ENCODE data around the genes INO80 and VPS39.

DNA sequence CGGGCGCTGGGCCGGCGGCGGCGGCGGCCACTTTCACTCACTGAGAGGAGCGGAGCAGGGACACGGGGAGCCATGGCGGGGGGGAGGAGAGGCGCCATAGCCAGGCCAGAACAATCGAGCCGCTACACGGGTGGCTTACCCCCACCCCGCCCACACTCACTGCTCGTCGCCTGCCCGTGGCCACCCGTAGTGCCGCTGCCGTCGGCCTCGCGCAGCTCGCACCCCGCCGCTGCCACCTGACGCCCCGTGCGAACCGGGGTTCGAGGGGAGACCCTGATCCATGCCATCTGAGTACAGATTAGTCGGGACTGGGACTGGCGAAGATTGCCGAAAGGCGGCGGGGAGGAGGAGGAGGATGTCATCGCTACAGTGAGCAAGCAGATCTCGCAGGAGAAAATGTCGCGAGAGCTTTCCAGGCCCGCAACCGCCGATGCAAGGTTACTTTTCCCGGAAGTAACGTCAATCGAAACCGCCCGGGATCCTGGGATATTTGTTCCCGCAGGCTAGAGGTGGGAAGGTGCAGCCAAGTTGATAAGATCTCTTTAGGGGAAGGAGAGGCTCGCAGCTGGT, at the start of gene INO80:
Gene INO80 (minus strand): TSS at position 98 of the 570 bp plus-strand sequence.
- PRO-cap, result bidirectional peak, plus-strand start at position 30 of the sequence, minus-strand start at position 39 of the sequence; bidirectional peak, plus-strand start at position 493 of the sequence, minus-strand start at position 300 of the sequence
CAGE:
- cytosol, long polyA plus RNA, result no peak
- long polyA plus RNA, result no peak
- nucleus, long polyA plus RNA, result no peak

DNA sequence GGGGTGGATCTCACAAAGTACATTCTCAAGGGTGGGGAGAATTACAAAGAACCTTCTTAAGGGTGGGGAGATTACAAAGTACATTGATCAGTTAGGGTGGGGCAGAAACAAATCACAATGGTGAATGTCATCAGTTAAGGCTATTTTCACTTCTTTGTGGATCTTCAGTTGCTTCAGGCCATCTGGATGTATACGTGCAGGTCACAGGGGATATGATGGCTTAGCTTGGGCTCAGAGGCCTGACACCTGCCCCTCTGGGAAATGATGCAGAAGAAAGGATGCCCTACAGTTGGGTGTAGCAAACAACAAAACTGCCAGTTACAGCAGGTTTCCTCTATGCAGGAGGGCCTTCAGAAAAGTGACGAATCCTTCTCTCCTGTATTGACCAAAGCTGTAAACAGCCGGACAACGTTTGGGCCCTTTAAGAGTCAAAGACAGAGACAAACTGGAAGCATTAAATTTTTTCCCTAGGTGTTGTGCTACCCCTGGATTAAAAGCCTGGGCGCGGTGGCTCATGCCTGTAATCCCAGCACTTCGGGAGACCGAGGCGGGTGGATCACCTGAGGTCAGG, 49.4 kb downstream of the OIP5 start:
- PRO-cap, result no peak
CAGE:
- cytosol, long polyA plus RNA, result no peak
- long polyA plus RNA, result no peak
- nucleus, long polyA plus RNA, result no peak

DNA sequence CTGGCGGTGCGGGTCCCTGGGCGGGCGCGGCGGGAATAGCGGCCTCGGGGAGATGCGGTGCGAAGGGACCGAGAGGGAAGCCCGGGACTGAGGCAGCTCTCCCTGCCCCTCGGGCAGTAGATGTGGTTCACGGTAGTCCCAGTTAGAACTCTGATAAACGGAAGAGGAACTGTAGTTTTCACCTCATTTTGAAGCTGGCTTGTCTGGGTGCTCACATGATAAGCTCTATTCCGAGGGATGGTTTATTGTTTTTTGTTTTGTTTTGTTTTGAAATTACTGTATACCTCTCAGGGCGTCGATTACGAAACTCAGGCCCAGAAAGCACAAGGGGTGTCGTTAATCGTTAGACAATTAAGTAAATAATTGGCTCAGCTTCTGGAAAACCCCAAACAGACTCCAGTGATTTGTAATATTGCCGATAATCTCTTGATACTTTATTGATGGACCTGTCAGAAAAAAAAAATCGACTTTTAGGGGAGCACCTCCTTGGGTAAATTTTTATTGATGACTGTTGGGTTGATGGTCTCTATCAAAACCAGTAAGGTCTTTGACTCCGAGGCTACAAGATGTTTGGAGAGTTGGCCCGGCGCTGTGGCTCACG, 478 bp downstream of the NUSAP1 start:
- PRO-cap, result no peak
CAGE:
- cytosol, long polyA plus RNA, result no peak
- long polyA plus RNA, result no peak
- nucleus, long polyA plus RNA, result no peak

DNA sequence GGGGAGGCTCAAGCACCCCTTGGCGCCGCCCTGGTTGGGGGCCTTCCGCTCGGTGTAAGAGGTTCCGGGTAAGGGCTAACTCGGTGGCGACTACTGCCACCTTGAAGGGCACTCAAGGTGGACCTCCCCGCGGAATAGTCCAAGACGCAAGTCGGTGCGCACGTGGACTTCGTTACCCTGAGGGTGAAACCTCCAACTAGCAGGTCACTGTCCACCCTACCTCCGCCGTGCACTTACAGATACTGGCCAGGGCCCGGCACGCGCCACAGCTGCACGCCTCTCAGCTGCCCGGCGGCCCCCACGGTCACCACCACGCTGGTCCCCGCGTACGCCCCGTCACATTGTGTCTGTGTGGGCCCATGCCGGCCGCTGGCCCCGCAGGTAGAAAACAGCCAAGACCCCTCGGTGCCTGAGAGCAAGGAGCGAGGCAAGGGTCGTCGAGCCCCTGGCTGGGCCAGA, 1.1 kb downstream of the LTK start:
- PRO-cap, result no peak
CAGE:
- cytosol, long polyA plus RNA, result no peak
- long polyA plus RNA, result no peak
- nucleus, long polyA plus RNA, result no peak

- PRO-cap, result no peak
CAGE:
- cytosol, long polyA plus RNA, result no peak
- long polyA plus RNA, result no peak
- nucleus, long polyA plus RNA, result no peak
These were observed 395 bp downstream of the TYRO3 start for GRCh38 chr15:41559418-41559796.

GRCh38 chr15:41669363-41670106, 104.7 kb upstream of the MAPKBP1 start:
- PRO-cap, result no peak
CAGE:
- cytosol, long polyA plus RNA, result no peak
- long polyA plus RNA, result no peak
- nucleus, long polyA plus RNA, result no peak

- PRO-cap, result no peak
CAGE:
- cytosol, long polyA plus RNA, result no peak
- long polyA plus RNA, result no peak
- nucleus, long polyA plus RNA, result no peak
These were observed 16.9 kb downstream of the MAPKBP1 start for GRCh38 chr15:41790877-41791795.

DNA sequence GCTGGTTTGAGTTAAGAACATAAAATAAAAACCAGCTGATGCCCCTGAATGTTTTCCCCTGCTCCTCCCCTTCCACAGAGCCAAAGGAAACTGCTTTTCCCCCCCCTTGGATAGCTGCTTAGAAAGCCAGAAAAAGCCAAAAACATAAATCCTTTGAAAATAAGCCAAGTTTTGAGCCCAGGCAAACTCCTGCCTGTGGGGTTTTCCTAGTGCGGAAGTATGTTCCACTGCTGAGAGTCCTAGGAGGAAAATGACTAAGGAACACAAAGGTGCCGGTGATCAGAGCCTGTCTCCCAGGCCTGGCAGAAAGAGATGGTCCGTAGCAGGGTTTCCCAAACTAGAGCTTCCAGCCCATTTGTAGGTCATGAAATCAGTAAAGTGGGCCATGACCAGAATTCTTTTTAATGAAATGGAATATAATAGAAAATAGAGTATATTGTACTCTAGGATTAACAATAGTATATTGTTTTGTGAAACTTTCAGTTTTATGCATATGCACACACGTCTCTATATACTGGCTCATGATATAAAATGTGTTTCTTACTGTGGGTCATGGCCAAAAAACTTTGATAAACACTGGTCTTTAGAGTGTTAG, 22.3 kb downstream of the MAPKBP1 start:
- PRO-cap, result no peak
CAGE:
- cytosol, long polyA plus RNA, result no peak
- long polyA plus RNA, result no peak
- nucleus, long polyA plus RNA, result no peak

DNA sequence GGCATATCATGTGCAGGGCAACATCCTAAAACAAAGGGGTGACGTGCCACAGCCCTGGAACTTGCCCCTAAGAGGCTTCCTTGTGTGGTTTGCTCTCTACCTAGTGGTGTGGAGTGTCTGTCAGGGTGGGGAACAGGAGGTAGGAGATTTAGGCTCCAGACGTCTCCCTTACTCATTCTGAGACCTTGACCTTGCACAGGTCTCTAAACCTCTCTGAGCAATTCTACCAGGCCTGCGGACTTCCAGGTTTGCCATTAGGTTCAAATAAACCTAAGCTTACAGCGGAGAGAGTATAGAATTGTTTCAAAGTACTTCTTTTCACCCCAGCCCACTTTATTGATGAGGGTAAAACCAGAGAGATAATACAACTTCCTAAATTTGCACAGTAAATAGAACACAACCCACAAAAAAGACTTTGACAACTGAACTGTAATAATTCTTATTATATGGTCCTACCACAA, 25.1 kb downstream of the EHD4 start:
- PRO-cap, result no peak
CAGE:
- cytosol, long polyA plus RNA, result no peak
- long polyA plus RNA, result no peak
- nucleus, long polyA plus RNA, result no peak

DNA sequence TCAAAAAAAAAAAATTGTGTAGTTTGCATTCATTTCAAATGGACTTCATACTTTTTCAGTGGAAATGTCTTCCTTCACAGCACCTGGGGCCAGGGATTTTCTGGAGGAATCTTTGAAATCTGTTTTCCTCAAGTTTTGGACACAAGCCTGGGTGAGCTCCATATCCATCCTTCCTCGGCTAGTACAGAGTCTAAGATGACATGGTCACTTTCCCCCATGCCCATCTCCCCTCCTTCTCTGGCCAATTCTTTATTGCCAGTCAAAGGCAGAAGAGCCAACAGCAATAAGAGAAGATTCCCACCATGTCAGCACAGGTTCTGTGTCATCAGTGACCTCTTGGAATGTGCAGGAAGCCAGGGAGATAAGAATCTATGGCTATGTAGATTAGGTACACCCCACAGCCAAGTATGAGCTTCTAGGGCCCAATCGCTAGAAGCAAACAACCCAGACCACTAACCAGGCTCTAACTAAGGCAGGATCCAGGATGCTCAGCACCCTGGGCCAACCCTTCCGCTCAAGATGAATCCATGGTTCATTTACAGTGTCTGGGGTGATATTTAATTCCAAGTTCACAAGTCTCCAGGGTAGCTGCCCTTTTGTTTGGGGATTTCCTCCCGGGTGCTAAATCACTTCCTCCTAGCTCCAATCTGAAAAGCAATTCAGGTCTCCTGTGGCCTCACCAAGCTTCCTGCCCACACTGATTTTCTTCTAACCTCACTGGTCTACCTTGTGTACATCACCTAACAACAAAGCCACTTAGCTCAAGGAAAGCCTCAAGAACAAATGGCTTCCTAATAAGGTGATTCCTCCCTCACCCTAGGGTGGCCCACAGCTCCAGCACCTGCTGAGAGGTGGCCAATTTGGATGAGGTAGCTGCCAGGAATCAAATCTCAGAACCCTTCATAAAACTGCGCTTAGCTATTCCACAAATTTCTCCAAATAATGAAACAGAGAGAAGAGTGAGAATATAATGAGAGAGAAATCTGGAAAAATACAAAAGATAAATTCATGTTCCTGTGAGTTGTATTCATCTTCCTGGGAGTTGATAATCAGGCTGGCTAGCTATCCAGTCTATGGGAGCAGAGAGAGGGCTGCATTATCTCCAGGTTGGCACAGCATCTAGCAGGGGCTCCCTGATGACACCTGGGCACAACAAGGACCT, 2.4 kb downstream of the EHD4 start:
- PRO-cap, result no peak
CAGE:
- cytosol, long polyA plus RNA, result no peak
- long polyA plus RNA, result no peak
- nucleus, long polyA plus RNA, result no peak

- PRO-cap, result no peak
CAGE:
- cytosol, long polyA plus RNA, result no peak
- long polyA plus RNA, result no peak
- nucleus, long polyA plus RNA, result no peak
These were observed 2.4 kb upstream of the EHD4 start for GRCh38 chr15:41974715-41975141.

DNA sequence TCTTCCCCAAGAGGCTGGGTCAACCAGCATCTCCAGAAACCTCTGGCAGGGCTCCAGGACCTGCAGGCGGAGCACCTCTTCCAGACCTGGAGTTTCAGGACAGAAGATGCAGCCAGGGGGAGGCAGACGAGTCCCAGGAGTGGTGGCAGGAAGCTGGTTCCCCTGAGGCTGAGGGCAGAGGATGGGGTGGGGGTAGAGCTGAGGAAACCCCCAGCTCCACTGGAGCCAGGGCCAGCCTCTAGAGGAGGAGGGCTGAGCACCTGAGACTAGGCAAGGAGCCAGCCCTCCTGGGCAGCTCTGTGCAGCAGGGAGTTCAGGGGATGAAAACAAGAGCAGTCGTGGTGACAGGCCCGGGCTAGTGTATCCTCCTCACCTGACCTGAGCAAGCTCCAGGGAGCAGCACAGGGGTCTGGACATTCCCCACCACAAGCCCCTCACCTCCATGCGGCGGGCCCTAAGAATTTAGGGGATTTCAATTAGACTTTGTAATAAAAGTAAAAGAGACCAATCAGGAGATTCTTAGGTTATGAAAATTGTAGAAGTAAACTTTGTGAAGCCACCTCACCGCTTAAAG, 369 bp upstream of the PLA2G4D start:
- PRO-cap, result no peak
CAGE:
- cytosol, long polyA plus RNA, result no peak
- long polyA plus RNA, result no peak
- nucleus, long polyA plus RNA, result no peak

DNA sequence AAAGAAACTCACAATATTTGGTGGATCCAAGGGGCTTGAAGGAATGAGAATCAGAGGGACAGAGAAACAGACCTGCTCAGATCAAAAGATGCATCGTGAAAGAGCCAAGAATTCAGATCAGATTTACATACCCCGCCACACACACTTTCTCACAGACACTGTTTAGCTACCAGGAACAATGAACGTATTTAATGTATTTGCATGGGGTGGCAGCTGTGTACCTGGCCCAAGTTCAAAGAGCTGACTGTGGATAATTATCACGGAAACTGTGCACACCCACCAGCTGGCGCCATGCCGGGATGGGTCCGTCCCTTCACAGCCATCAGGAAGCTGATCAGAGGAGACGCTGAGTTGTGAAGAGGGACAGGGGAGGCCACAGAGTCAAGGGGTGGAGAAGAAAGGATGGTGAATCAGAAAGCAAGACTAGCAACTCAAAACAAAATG, 13.0 kb upstream of the PLA2G4D start:
- PRO-cap, result no peak
CAGE:
- cytosol, long polyA plus RNA, result no peak
- long polyA plus RNA, result no peak
- nucleus, long polyA plus RNA, result no peak

DNA sequence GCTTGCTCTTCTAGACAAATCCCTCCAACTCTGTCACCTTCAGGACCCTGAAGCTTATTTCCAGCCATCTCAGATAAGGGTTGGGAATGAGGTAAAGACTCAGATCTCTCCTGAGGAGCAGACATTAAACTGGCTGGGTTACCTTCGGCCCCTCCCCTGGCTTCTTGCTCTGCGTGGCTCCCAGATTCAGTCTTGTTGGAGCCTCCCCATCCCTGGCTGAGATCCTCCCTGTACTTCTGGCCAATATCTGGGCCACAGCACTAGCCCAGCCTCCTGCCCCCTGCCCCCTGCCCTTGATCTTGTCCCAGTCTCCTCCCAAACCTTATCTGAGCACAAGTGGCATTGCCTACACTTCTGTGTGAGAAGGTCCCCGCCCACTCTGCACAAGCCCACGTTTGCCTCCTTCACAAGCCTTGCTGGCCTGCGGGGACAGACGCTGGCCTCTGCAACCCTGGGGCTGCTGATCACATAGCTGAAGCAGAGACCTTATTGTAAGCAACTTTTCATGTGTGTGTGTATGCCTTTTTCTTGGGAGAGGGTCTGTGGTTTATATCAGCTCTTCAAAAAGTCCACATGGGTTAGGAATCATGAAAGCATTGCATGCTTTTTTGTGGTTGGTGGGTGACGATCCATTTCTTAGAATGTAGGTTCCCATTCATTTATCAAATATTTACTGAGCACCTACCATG, 16.8 kb downstream of the PLA2G4F start:
- PRO-cap, result no peak
CAGE:
- cytosol, long polyA plus RNA, result no peak
- long polyA plus RNA, result no peak
- nucleus, long polyA plus RNA, result no peak

GRCh38 chr15:42207634-42208767, at the start of gene VPS39:
Gene VPS39, minus strand, starts transcription at chr15:42208304.
- PRO-cap, result bidirectional peak, plus-strand start at chr15:42208401, minus-strand start at chr15:42208316
CAGE:
- cytosol, long polyA plus RNA, result start-site peak on the minus strand at chr15:42208277-42208292, 30 and 90 reads in 2 replicates
- long polyA plus RNA, result start-site peak on the minus strand at chr15:42208280-42208292, 37 and 38 reads in 2 replicates
- nucleus, long polyA plus RNA, result start-site peak on the minus strand at chr15:42208280-42208292, 35 and 112 reads in 2 replicates

DNA sequence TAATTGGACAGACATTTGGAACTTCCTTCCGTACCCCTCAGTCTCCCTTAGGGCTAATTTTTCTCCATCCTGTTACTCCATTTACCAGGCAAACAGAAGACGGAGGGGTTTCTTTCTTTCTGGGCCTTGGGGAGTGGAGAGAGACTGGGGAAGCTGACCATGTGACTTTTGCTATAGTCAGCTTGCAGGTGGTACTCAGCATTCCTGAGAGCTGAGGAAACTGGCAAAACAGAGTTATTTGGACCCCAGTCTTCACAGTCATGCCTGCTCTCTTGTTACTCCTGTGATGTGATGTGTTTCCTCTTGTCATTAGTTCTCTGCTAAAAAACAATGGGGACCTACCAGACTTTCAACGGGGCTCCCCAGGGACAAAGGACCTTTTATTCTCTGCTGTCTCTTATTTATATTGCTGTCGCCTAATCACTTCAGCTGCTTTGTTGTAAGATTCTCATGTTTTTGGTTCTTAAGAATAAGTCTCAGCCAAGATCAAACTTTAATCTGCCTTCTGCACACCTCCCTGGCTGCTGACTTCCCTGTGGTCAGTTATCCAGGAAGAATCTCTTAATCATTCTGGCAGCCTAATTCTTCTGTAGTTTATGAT, 8.7 kb downstream of the STARD9 start:
- PRO-cap, result no peak
CAGE:
- cytosol, long polyA plus RNA, result no peak
- long polyA plus RNA, result no peak
- nucleus, long polyA plus RNA, result no peak

DNA sequence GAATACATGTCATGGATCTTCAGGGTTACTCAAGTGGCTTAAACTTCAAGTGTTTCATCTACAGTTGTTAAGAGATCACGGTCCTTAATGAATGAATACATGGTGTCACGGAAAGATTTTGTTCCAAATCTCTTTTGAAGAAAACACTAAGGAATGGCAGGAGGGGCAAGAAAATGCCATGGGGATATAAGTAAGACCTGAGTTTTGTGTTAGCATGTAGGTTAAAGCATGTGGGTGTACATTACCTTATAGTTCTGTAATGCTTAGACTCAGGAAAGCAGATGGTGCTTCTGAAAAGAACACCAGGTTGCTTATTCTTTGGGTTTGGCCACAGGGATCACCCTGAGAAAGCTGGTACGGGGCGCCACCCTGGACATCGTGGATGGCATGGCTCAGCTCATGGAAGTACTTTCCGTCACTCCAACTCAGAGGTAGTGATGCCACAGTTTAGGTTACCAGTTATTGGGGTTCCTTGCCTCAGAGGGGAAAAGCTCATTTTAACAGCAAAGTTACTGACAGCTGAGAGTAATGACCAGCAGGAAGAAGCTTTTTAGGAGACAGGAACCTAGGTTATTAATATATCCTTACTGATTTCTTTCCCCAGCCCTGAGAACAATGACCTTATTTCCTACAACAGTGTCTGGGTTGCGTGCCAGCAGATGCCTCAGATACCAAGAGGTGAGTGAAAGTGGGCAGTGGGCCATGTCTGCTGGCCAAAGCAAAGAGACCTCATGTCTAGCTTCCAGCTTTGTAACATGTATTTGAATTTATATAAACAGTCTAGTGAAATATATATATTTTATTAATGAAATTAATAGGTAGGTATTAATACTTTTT, 4.7 kb downstream of the CCNDBP1 start:
- PRO-cap, result no peak
CAGE:
- cytosol, long polyA plus RNA, result no peak
- long polyA plus RNA, result no peak
- nucleus, long polyA plus RNA, result no peak

- PRO-cap, result no peak
CAGE:
- cytosol, long polyA plus RNA, result no peak
- long polyA plus RNA, result no peak
- nucleus, long polyA plus RNA, result no peak
These were observed 8.7 kb downstream of the TGM7 start for GRCh38 chr15:43293206-43293843.

- PRO-cap, result no peak
CAGE:
- cytosol, long polyA plus RNA, result no peak
- long polyA plus RNA, result no peak
- nucleus, long polyA plus RNA, result no peak
These were observed 539 bp downstream of the ZSCAN29 start for GRCh38 chr15:43370154-43370854.

- PRO-cap, result no peak
CAGE:
- cytosol, long polyA plus RNA, result no peak
- long polyA plus RNA, result no peak
- nucleus, long polyA plus RNA, result no peak
These were observed 7.4 kb upstream of the MAP1A start for GRCh38 chr15:43509831-43510520.